AG10803 (cell line): ENCODE measurements around the gene BMP2.

DNA sequence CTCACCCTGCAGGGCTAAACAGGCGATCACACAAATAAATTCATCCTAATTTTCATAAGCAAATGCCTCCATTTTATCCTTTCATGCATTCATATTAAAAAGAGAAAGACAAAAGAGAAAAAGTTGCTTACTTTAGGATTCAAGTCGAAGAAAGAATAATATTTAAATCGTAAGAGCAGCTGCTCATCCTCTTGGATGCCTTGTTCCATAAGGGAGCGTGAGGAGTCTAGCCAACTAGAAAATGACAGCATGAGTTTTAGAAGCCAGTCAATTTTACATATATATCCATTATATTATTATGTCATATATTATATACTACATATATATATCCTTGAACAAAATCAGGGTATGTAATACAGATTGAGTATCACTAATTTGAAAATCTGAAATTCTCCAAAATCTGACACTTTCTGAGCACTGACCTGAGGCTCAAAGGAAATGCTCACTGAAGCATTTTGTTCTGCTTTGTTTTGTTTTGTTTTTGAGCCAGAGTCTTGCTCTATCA is 15.4 kb downstream of the FERMT1 start:
- RRBS: no CpG with 5 or more reads among the region's 4 CpGs

DNA sequence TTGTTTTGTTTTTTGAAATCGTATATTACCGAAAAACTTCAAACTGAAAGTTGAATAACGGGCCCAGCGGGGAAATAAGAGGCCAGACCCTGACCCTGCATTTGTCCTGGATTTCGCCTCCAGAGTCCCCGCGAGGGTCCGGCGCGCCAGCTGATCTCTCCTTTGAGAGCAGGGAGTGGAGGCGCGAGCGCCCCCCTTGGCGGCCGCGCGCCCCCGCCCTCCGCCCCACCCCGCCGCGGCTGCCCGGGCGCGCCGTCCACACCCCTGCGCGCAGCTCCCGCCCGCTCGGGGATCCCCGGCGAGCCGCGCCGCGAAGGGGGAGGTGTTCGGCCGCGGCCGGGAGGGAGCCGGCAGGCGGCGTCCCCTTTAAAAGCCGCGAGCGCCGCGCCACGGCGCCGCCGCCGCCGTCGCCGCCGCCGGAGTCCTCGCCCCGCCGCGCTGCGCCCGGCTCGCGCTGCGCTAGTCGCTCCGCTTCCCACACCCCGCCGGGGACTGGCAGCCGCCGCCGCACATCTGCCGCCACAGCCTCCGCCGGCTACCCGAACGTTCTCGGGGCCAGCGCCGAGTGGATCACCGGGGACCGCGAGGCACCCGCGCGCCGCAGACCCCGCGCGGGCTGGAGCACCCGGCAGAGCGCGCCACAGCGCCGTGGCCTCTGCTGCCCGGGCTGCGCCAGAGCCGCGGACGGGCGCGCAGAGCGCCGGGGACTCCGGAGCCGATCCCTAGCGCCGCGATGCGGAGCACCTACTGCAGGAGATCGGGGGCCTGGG is at the start of gene BMP2:
Gene BMP2 (plus strand): TSS at position 395 of the 770 bp plus-strand sequence.
- RRBS: 1% methylated on average over 88 of the region's 114 CpGs

DNA sequence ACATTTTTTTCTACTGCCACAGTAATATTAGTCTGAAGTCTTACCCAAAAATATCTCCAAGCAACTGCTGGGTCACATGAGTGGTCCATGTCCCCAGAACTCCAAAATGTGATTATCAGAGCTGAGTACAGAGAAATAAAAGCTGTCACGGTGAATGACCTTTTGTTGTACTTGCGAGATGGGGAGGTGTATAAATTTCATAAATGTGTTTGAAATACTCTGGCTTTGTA is 2.5 kb downstream of the HAO1 start:
- RRBS: no CpG with 5 or more reads among the region's 2 CpGs

DNA sequence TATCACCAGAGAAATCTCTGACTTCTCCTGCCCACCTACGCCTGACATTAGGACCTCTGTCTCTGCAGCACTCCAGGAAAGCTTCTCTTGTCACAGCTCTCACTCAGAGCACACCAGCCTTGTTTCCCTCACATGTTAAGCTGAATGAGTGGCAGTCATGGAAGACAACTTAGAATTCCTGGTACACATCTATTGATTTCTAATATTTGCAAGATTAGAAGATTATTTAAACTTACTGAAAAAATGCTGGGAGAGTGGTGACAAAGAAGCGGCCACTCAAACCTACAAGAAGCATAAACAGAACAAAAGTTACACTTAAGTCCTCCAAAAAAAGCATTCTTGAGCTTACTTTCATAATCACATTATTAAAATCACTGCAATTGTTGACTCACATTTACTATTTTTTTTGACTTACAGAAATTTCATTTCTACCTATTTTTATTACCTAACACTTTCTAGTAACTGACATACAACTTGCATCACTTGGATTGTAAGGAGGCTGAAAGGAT is 18.2 kb downstream of the TMX4 start:
- RRBS: no CpG with 5 or more reads among the region's 2 CpGs

DNA sequence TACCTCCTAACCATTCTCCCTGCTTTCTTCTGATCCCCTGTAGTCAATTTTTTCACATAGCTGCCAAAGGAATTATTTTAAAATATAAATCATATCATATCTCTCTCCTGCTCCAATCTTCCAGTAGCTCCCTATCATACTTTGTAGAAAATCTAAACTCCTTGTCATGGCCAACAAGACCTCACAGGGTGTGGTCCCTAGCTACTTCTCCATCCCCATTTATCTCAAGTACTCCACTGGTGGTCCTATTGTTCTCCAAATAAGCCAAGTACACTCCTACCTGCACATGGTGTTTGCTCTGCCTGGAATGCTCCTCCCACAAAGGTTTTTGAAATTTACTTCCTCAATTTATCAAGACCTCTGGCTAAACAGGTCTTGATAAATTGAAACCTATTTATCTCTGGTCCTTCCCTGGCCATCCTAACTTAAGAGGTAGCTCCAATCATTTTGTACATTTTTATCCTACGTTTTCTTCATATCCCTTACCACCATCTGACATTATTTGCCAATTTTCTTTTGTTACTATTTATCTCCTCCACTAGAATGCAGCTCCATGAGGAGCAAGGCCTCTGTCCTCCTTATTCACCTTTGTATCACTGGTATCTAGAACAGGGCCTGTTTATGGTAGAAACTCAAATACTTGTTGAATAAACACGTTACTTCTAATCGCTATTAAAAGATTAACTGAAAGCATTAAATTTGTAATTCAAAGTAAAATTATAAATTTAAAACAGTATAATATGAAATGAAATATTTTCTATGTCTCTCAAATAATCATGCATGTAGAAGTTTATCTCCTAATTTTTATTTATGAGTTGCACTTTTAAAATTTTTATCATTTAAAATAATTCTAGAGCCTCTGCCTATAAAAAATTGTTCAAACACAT is 11.9 kb downstream of the TMX4 start:
- RRBS: no CpG with 5 or more reads among the region's 3 CpGs

DNA sequence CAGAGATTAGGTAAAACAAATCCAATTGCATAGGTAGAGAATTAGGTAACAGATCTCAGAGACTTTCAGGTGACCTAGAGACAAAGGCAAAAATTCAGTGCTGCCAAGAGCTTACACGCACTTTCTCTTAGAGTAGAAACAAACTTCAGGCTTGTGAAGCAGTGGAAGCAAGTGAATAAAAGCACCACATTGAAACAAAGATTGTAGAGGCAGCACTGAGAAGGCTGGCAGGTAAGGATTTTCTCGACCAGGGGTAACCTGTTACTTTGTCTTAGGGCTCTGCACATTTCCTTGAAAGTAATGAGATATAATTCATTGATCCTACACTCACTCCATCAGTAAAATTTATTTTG is 35.8 kb upstream of the PLCB1 start:
- RRBS: no CpG with 5 or more reads among the region's 2 CpGs

GRCh38 chr20:8131530-8131933 is 534 bp upstream of the PLCB1 start:
- RRBS: no CpG with 5 or more reads among the region's 14 CpGs

DNA sequence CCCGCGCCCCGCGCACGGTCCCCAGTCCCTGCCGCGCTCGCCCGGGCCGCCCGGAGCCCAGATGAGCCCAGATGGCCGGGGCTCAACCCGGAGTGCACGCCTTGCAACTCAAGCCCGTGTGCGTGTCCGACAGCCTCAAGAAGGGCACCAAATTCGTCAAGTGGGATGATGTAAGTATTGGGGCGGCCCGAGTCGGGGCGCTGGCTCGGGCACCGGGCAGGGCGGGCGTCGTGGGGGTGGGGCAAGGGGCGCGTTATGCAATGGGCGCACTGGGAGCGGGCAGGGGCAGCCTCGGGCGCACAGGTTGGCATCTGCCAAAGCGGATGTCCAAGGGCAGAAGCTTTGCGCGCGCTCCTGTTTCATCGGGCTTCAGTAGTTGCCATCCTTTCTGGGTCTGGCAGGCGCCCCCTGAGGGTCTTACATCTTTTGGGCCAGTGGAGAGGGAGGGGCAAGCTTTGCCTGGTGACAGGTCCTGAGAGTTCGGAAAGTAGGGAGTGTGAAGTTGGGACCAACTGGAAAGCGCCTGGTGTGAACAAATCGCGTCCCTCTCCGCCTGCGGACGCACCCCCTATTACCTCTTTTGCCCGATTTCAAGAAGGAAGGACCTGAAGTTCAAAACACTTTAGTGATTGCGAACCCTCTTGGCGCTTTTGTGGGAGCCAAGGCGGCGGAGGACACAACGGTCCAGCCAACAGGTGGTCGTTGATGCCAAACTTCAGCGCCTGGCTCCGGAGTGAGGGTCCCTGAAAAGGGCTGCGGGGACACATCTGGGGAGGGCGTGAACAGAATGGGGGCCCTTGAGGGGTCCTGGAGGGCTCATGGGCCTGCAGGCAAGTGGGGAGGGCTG is 738 bp downstream of the PLCB1 start:
- RRBS: under 1% methylated on average over 8 of the region's 57 CpGs

GRCh38 chr20:8214010-8214625 is 82.1 kb downstream of the PLCB1 start:
- RRBS: no CpG with 5 or more reads among the region's 9 CpGs

DNA sequence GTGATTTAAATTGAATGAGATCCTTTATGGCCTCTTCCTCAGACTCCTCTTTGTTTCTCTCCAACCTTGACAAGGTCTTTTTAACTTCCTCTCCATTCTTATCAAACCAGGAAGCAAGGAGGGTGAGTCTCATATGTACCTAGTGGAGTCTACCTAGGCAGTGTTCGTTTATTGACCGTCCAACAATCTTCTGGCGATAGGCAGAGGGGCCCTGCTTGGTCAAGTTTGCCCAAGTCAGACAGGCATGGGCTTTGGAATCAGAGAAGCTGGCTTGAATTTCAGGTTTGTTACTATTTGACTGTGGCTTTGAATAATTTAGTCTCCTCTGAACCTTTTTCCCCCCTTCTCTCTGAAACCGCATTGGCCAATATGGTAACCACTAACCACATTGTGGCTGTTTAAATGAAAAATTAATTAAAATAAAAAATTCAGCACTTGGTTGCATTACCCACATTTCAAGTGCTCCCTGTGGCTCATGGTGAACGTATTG is 184.1 kb upstream of the LAMP5 start:
- RRBS: no CpG with 5 or more reads among the region's 5 CpGs

- RRBS: no CpG with 5 or more reads among the region's 6 CpGs
Measured at GRCh38 chr20:9538176-9538731, 23.9 kb downstream of the LAMP5 start.

DNA sequence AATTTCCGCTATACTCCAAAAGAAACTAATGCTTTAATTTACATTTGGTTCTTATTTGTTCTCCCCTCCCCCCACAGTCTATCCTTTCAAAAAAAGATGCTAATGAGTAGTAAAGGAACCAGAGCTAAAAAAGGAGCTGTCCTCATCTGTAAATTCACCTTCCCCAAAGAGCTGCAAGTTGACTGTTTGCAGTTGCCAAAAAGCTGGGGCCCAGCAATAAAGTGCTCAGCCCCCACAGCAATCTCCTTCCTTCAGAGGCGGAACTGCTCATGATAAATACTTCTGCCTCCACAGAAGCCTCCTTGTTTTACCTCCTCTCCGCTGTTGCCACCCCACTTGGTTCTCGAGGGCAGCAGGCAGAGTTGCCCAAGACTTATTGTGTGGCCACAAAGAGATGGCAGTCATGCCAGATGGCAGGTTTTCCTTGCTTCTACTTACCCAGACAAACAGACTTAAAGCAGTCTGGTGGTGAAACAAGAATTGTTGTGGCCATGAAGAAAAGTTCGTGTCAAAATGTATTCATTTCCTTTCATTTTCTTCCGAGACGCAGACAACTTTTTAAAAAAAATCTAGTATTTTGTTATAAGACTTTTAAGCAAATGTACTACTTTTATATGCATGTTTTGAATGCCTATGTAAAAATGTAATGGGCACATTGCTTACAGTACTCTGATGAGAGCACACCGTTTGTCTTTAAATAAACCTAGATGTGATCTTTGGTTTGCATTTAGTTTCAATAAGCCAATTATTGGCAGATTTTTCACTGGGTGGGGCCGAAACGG is 66.4 kb downstream of the SLX4IP start:
- RRBS: no CpG with 5 or more reads among the region's 10 CpGs

DNA sequence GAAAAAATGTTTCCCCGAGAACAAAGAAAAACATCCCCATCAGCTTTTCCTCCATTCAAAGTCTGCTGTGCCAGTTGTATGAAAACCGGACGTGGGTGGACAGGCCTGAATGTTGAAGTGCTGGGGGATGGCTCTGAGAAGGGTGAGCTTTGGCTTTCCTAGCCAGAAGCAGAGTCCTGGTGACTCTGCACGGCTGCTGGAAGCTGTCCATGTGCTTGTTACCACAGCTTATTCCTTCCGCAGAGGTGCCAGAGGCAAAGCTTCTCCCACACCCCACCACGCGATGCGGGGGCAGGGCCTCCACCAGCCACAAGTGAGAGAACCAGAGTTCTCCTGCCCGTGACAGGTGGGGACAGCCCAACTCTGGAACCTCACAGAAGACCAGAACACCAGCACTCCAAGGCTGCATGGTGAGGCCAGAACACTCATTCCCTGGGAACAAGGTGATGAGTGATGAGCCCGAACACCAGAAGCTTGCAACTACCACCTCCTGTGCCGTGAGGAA is 36.8 kb downstream of the JAG1 start:
- RRBS: no CpG with 5 or more reads among the region's 11 CpGs

DNA sequence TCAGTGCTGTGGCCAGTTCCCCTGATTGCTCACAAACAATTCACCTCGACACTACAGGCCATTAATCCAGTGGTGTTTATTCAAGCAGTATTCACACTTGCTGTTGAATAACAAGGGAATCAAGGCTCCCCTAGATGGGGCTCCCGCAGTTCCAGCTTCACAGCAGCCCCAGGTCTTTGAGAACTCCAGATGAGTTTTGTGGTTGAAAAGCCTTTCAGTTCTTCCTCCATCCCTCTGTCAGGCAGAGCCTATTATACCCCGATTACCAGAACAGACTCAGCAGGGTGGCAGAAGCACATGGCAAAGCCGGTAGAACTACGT is 36.2 kb downstream of the JAG1 start:
- RRBS: no CpG with 5 or more reads among the region's 5 CpGs

DNA sequence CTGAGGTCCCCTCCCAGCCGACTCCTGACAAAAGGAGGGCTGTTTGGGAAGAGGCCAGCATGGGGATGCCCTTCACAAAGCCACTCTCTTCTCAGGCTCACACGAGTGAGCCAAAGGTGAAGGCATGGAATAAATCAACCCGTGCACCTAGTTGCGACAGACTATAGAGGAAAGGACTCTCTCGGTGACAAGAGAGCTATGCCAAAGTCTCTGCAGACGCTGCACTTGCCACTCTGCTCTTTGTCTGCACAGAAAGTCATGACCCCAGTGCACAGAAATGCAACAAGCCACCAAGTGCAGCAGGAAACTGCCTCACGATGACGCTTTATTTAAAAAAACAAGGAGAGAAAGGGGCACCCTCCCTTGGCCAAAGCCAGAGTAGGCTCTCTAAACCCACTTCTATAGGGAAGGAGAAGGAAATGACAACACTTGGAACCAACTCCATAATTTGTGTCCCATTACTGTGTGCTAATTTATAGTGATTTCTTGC is 21.0 kb downstream of the JAG1 start:
- RRBS: no CpG with 5 or more reads among the region's 8 CpGs

GRCh38 chr20:10665547-10666150 is 8.2 kb downstream of the JAG1 start:
- RRBS: no CpG with 5 or more reads among the region's 9 CpGs

DNA sequence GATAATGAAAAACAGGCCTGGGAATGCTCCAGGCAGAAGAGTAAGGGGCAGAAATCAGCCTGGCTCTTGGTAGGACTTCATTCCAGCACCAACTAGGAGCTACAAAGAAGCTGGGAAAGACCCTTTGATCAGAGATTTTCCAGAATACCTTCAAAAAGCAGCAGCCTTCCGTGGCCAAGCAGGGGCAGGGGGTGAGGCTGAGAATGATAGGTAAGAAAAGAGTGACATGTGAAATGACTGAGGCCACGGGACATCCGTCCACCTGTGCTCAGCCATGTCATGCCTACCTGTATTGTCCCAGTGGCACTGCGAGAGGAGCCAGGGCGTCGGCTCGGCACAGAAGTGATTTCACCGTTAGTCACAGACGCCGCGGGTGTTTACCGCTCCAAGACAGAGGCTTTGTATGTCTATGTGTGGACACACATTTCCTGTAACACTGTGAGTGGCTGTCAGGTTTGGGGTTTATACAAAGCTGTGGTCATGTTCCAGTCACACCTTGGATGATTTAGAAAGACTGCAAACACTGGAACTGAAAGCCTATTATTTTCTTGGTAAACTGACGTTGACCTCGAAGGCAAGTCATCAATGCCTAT is 32.0 kb upstream of the JAG1 start:
- RRBS: no CpG with 5 or more reads among the region's 14 CpGs

- RRBS: no CpG with 5 or more reads among the region's 4 CpGs
Measured at GRCh38 chr20:11229945-11230323, 556.1 kb upstream of the JAG1 start.

DNA sequence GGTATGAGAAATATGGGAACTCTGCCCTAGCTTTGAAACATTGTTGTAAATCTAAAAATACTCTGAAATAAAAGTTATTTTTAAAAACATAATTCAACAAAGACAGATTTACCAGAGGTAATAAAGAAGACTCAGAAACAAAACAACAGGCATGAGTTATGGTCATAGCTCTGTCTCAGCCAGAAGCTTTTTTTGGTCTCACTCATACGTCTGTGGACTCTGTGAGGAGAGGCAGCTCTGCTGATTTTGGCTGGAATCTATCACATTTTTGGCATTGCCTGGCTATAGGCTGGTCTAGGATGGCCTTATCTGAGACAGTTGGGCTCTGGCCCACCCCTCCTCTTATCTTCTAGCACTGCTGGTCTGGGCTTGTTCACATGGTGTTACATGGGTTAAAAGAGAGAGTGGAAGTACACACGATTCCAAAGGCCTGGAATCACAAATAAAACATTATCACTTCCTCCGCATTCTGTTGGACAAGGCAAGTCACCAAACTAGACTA is 514.0 kb upstream of the BTBD3 start:
- RRBS: no CpG with 5 or more reads among the region's 3 CpGs

GRCh38 chr20:11687561-11688236 is 230.0 kb upstream of the BTBD3 start:
- RRBS: no CpG with 5 or more reads among the region's 6 CpGs